ENCODE measurements around a stretch of chr5.

- PRO-cap = no peak
- RAMPAGE, long total RNA, 2 experiments = no peak in any of the 2 experiments
Observed at GRCh38 chr5:172162647-172163237, 25.3 kb downstream of the STK10 start.

DNA sequence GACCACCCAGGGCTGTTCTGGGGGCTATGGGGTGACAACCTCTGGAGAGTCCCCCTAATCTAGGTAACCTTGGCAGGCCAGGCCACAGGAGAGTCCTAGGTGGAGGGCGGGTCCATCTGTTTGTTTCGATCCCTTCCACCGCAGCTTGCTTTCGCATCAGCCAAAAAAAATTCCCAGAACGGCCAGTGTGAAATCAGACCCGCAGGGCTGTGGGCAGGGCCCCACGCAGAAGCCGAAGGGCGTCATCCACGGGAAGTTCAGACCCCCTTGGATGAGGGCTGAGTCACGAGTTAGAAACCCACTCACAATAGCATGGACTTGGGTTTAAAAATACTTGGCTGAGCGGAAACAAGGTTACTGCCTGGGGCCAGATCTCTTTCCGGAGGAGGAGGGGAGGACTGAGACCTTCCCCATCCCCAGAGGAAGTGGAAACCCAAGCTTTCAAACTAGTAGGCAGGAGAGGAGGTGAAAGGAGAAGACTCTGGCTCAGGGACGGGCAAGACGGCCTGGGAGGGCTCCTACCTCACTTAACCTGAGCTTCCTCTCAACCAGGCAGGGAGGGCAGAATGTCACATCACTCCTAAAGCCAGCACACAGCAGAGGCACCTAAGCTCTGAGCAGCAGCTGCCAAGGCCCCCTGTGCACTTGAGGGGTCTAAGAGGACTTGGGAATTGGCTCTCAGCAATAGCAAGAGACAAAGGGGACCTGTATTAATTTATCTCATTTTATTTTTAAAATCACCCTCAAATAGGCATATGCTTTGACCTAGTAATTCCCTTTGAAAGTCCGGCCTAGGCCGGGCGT lies 8.4 kb downstream of the STK10 start:
- PRO-cap = unidirectional peak, plus-strand start at position 473 of the sequence
- RAMPAGE, long total RNA, 2 experiments = no peak in any of the 2 experiments

GRCh38 chr5:172254787-172255180 lies 28.8 kb downstream of the UBTD2 start:
- PRO-cap = no peak
- RAMPAGE, long total RNA, 2 experiments = start-site peak on the minus strand in 1 of 2 experiments, at chr5:172254935-172254999 at its widest, 5 reads per replicate

GRCh38 chr5:172352164-172352567 lies 68.6 kb upstream of the UBTD2 start:
- PRO-cap = no peak
- RAMPAGE, long total RNA, 2 experiments = no peak in any of the 2 experiments

- PRO-cap = unidirectional peak, plus-strand start at chr5:172437806
- RAMPAGE, long total RNA, 2 experiments = no peak in any of the 2 experiments
Observed at GRCh38 chr5:172437323-172438076, 16.8 kb downstream of the SH3PXD2B start.

GRCh38 chr5:172440956-172441526 lies 13.3 kb downstream of the SH3PXD2B start:
- PRO-cap = unidirectional peak, plus-strand start at chr5:172441433
- RAMPAGE, long total RNA, 2 experiments = no peak in any of the 2 experiments

DNA sequence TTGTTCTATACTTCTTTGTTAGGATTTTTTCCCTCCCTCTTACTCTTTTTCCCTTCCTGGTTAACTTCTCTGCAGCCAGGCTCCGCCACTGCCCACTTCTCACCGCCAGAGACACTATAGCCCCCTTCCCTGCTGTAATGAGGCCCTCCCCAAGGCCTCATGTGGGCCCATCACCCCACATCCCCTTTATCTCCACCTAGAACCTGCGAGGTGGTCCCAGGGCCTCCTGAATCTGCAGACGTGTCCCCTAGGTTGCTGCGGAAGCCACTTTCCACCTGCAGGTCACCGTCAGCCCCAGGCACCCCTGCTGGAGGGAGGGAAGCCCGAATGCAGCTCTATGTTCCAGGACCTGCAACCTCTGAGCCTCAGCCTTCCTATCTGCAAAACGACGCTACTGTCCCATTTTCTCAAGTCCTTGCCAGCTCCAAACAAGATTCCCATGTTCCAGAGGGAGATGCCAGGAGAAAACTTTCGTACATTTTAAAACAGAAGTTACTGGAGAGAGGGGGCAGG lies 1.1 kb downstream of the SH3PXD2B start:
- PRO-cap = no peak
- RAMPAGE, long total RNA, 2 experiments = no peak in any of the 2 experiments

GRCh38 chr5:172455421-172456189 lies 1.3 kb upstream of the SH3PXD2B start:
- PRO-cap = no peak
- RAMPAGE, long total RNA, 2 experiments = no peak in any of the 2 experiments

- PRO-cap = no peak
- RAMPAGE, long total RNA, 2 experiments = no peak in any of the 2 experiments
Observed at GRCh38 chr5:172573460-172573973, 67.5 kb upstream of the NEURL1B start.

GRCh38 chr5:172602525-172603882 lies 38.1 kb upstream of the NEURL1B start:
- PRO-cap = bidirectional peak, plus-strand start at chr5:172603663, minus-strand start at chr5:172603398
- RAMPAGE, long total RNA, 2 experiments = no peak in any of the 2 experiments

- PRO-cap = no peak
- RAMPAGE, long total RNA, 2 experiments = no peak in any of the 2 experiments
Observed at GRCh38 chr5:172644126-172644735, 3.2 kb downstream of the NEURL1B start.

DNA sequence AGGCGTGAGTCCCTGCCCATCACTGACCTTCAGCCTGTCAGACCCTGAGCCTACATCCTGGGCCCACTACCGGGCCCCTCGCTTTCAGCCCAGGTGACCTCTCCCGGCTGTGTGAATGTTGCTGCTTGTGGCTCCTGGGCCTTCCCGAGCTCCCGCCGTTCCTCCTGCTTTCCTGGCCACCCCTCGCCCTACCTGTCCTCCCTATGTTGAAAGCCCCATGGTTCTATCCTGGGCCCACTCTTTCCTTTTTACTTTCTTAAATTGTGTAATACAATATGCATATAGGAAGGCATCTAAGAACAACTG lies 36.8 kb downstream of the NEURL1B start:
- PRO-cap = no peak
- RAMPAGE, long total RNA, 2 experiments = no peak in any of the 2 experiments

- PRO-cap = no peak
- RAMPAGE, long total RNA, 2 experiments = no peak in any of the 2 experiments
Observed at GRCh38 chr5:172678253-172679293, 37.5 kb downstream of the NEURL1B start.

- PRO-cap = no peak
- RAMPAGE, long total RNA, 2 experiments = no peak in any of the 2 experiments
Observed at GRCh38 chr5:172737510-172737877, 33.5 kb downstream of the DUSP1 start.

- PRO-cap = no peak
- RAMPAGE, long total RNA, 2 experiments = no peak in any of the 2 experiments
Observed at GRCh38 chr5:172741435-172741769, 29.6 kb downstream of the DUSP1 start.

GRCh38 chr5:172774826-172775461 lies 3.9 kb upstream of the DUSP1 start:
- PRO-cap = no peak
- RAMPAGE, long total RNA, 2 experiments = no peak in any of the 2 experiments

- PRO-cap = no peak
- RAMPAGE, long total RNA, 2 experiments = no peak in any of the 2 experiments
Observed at GRCh38 chr5:172776082-172776652, 5.2 kb upstream of the DUSP1 start.

DNA sequence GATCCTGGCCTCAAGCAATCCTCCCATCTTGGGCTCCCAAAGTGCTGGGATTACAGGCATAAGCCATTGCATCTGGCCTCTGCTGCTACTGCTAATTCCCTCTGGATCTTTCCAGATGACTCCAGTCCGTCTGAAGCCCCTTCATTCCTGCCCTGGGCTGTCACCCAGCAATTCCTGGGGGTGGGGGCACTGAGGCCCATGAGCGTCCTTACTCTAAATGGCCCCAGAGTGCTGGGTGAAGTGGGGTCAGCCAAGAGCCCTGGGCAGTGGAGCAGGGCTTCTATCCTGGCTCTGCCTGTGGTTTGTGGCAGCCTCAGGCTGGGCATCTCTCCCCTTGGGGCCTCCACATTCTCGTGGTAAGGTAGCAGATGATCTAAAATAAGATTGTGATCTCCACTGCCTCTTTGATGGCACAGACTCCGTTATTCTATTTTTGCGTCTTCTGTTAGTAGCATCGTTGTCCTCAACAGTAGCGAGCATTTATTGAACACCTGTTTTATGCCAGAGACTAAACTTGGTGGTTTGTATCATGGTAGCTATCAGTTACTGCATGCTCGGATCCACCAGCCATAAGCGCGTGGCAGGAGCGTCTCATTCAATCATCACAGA lies 21.8 kb upstream of the DUSP1 start:
- PRO-cap = no peak
- RAMPAGE, long total RNA, 2 experiments = no peak in any of the 2 experiments

GRCh38 chr5:172800914-172801829 lies 30.2 kb upstream of the DUSP1 start:
- PRO-cap = no peak
- RAMPAGE, long total RNA, 2 experiments = no peak in any of the 2 experiments

GRCh38 chr5:172816841-172817160 lies 17.2 kb upstream of the ERGIC1 start:
- PRO-cap = no peak
- RAMPAGE, long total RNA, 2 experiments = no peak in any of the 2 experiments